ENCODE measurements around the genes LYZL2 and ZNF438.

- PRO-cap: no peak
Measured at GRCh38 chr10:29794811-29795154, 160.0 kb upstream of the SVIL start.

DNA sequence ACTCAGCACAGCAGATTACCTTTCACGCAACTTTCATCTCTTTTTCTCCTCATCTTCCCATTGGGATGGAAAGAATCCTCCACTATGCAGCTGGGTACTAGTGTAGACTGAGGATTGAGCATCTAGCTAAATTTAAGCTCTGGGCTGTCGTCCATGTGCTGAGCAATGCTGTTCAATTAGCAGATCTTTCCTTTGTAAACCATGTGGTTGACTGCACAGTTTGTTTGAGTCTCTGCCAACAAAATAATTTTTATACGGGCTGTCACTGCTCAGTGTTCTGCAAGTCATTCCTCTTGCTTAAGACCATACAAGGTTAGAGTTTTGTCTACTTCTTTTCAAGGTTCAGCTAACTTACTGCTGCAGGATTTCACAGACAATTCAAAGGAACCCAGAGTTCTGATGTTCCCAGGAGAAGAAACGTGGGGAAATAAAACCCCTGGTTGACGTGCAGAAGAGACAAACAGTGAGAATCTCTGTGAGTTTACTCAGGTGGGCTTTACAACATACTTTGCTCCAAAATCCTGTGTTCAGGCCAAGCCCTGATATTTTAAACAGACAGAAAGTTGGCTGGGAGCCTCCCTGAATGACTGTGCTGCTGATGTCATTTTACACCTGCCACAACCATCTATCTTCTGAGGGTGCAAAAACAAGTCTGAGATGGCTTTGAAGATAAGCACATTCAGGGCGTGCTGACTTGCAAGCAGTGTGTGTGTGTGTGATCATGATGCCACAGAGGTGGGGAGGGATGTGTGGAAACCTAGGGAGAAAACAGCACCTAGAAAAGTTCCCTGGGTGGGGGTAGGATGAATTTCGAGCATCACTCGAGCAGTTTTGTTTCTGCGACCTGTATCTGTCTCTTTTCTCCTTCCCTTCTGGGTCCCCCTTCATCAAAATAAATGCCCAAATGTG is 177.2 kb upstream of the SVIL start:
- PRO-cap: no peak

GRCh38 chr10:29838942-29839326 is 204.2 kb upstream of the SVIL start:
- PRO-cap: no peak

DNA sequence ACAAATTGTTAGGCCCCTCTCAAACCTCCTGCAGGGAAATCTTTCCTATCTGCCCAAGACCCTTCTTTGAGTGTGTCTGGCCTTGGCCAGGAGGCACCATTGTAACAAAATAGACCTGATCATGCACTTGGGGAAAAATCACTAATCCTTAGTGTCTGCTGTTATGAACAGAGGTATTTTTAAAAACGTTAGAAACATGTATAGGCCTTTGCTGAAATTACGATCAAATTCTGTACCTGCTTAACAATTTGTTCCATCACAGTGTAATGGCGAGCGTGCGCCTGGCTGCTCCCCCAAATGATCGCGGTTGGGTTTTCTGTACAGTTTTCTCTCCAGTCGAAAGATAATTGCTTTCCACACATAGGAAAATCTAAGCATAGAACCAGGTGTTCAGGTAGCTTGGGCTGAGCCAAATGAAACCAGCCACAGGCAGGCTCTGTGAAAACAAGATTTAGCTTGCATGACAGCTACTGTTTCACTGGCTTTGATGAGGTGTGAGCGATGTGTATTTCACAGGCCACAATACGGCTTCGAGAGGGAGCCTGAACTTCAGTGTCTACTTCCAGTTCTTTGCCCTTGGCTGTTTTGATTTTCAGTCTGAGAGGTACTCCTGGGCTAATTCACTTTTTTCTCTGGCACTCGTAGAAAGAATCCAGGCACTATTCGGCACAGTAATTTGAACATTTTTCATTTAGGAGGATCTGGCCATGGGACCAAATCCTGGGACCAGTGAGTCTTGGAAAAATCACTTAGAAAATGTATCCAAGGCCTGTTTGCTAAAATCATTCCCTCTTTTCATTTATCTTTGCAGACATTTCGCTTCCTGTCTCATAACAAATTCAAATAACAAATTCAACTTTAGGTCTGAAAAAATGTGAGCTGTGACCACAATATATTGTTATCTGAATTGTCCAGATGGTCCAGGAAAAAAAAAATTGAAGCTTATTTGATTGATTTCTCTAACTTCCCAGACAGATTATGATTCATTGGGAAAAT is 110.5 kb downstream of the JCAD start:
- PRO-cap: no peak

DNA sequence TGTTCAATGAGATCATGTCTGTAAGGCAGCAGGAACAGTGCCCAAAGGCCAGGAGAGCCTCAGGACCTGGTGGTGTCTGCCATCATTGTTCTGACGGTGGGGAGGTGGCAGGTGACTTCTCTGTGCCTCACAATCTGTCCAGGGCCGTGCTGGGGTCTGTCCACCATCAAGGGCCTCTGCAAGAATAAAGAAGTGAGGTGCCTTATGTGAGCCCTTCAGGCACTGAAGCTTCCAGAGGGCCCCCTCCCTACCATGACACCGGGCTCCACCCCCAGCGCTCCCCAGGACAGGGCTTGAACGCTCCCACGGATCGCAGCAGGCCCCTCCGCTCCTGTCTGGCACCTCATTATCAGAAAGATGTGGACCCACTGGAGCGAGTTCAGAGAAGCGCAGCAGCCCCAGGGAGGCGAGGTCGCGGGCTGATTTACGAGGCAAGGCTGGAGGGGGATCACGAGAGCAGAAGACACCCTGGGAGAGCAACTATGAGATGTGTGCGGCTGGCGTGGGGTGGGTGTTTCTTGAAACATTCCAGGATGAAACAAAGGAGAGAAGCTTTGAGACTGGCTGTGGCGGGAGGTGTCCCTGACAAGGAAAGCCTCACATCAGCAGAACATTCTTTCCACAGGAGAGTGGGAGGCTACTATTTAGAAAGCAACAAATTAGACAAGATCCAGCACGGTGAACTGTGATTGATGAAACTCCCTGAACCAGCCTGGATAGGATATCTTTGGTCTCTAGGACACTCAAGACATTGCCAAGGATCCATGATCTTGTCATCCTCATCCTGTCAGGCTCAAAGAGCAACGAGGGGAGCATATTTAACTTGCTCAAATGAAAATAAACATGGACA is 66.1 kb downstream of the JCAD start:
- PRO-cap: no peak

GRCh38 chr10:30041628-30042328 is 17.6 kb downstream of the JCAD start:
- PRO-cap: no peak

DNA sequence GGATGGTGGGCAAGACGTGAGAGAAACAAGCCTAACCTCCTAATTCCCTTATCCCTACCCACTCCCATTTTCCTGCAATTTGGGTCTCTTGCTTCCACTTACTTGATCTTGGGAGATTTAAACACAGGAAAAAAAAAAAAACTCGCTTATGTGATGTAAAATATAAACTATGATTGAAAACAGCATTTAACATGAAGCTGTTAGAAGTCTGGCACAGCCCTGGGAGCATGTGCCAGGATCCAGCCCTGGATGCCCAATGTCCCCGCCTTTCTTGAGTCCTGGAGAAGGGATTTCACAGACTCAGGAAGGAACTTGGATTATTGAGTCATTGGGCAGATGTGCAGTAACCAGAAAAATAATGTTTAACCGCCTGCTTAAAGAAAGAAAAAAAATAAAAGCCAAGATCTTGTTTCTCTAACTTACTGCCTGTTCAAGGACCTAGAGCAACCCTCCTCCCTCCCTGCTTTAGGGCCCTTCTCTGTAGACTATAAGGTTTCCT is 3.7 kb upstream of the JCAD start:
- PRO-cap: no peak

DNA sequence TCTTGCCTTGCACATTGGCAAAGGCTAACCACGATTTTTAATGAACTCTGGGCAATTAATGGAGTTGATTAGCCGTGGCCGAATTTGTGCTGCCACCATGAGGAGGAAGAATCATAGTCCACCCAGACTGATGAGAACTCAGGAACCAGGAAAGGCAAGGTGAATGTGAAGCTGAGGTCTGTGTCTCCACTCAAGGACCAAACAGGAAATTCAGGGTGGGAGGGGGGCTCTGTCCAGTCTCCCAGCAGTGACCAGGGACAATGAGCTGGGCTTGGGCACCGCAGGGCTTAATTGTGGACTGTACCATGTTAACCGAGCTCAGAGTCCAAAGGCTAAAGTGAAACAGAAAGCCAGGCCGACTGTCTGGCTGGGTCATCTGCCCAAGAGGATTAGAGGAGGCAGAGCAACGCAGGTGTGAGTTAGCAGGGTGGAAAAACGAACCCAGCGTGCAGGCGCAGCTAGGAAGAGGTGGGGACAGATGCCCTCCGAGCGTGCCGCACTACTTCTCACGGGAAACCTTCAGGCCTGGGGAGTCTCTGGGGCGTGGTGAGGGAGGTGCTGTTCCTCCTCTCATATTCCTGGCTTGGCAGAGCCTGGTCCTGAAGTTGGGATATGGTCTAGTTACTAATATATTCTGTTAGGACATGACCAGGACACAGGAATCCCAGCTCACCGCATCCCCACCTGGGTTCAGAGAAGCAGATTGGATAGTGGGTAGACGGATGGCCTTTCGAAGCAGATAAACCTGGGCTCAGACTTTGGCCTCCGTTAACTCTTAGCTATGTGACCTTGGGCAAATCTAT is 127.2 kb upstream of the JCAD start:
- PRO-cap: no peak

DNA sequence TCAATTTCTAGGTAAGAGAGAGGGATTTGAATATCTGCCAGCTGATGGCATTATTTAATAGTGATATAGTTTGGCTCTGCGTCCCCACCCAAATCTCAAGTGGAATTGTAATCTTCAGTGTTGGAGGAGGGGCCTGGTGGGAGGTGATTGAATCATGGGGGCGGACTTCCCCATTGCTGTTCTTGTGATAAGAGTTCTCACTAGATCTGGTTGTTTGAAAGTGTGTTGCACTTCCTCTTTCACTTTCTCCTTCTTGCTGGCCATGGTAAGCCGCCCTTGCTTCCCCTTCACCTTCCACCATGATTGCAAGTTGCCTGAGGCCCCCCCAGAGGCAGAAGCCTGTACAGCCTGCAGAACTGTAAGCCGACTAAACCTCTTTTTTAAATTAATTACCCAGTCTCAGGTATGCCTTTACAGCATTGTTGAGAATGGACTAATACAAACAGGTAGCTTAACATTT is 101.4 kb downstream of the MTPAP start:
- PRO-cap: no peak

DNA sequence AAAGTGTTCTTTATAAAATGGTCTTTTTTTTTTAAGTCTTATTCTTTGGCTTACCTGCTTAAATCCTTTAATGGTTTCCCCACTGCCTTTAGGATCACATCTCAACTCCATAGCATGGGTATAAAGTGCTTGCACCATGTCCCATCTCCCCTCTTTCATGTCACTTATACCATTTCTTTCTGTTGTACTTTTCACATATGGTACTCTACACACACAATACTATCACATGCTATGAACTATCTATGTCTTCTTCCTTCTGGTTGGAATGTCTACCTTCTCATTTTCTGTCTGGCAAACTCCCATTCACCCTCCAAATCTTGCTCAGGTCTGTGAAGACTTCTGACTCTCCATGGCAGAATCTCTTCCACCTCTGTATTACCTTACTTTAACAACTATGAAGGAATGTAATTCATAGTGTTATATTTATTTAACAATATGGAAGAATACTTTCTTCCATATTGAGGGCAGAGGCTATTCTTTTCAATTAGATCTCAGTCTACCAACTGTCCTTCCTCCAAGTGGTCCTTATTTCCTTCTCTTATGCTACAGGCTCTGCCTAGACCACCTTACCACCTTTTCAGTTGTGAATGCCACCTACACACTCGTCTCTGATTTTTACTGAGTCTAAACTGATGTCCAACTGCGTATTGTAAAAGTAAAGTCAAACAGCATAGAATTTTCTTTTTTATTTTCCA is 4.9 kb downstream of the MTPAP start:
- PRO-cap: no peak

DNA sequence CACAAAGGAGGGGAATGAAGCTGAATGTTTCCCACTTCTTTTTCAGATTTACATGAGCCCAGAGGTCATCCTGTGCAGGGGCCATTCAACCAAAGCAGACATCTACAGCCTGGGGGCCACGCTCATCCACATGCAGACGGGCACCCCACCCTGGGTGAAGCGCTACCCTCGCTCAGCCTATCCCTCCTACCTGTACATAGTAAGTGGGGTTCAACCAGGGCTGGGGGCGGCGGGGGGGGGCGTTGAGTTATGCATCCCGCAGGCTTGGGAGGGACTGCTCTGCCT is 24.0 kb downstream of the MAP3K8 start:
- PRO-cap: no peak

DNA sequence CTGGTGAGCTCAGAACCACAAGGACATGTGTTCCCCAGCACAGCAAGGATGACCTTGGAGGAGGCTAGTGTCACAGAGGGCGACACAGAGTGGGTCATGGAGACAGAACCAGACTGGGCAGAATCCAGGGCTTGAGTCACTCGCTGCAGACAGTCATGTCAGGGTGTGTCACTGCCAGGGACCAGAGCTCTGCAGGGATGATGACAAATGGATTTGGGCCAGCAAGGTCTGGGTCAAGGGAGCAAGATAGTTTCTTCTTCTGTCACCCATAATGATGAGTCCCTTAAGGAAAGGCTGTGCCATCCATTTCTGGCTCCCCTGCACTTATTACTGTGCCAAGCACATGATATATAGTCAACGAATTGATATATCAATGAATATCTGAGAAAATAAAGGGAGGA is 60.3 kb downstream of the MAP3K8 start:
- PRO-cap: no peak

GRCh38 chr10:30611824-30612374 is 17.7 kb downstream of the LYZL2 start:
- PRO-cap: no peak

DNA sequence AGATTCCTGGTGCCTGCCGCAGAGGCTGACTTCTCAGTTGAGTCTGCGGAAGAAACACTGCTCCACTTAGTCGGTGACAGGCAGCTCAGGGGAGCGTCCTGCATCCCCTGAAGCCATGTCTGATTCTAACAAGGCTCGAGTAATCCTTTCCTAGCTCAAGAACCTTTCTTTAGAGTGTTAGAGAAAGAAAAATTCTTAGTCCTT is at the start of gene LYZL2:
TSS of gene LYZL2 (minus strand) at position 152 of the 204 bp plus-strand sequence.
- PRO-cap: no peak

- PRO-cap: no peak
Measured at GRCh38 chr10:30700255-30700822, 70.8 kb upstream of the LYZL2 start.

GRCh38 chr10:30701085-30702140 is 71.9 kb upstream of the LYZL2 start:
- PRO-cap: no peak

- PRO-cap: no peak
Measured at GRCh38 chr10:30705664-30706372, 76.3 kb upstream of the LYZL2 start.

DNA sequence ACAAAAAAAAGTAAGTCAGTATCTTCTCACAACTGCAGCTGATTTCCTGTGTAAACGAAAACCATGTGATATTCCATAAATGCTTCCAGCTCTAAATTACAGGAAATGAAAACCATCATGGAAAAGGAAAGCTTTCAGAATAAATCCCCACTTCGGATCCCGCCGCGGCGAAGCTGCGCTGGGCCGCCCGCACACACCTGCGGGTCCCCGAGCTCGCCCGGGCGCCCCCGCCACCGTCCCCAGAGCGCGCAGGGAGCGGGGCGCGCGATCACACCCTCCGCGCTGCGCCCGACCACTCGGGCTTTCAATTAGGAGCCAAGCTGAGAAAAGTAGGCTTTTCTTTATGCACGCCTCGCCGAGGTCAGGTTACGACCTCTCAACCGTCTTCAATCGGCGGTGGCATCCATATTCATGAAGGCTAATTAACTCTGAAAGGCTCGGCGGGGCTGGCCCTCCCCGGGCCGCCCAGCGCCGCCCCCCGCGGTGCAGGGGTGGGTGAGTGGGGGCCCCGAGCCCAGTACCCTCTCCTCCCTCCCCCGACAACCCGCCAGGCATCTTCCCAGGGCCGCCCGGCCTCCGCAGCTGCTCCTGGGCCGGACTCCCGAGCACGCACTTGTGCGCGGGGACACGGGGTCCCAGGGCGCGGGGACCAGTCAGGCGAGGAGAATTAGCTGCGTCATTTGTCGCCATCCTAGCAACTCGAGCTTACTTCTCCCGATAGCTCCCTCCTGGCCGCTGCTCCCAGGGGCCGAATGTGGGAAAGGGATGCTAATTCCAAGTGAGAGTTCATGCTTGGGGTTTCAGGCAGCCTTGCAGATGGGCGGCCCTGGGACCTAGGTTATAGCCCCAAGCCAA is 155.4 kb upstream of the LYZL2 start:
- PRO-cap: bidirectional peak, plus-strand start at position 242 of the sequence, minus-strand start at position 305 of the sequence; bidirectional peak, plus-strand start at position 777 of the sequence, minus-strand start at position 611 of the sequence

- PRO-cap: no peak
Measured at GRCh38 chr10:30973611-30974175, 58.0 kb downstream of the ZNF438 start.

DNA sequence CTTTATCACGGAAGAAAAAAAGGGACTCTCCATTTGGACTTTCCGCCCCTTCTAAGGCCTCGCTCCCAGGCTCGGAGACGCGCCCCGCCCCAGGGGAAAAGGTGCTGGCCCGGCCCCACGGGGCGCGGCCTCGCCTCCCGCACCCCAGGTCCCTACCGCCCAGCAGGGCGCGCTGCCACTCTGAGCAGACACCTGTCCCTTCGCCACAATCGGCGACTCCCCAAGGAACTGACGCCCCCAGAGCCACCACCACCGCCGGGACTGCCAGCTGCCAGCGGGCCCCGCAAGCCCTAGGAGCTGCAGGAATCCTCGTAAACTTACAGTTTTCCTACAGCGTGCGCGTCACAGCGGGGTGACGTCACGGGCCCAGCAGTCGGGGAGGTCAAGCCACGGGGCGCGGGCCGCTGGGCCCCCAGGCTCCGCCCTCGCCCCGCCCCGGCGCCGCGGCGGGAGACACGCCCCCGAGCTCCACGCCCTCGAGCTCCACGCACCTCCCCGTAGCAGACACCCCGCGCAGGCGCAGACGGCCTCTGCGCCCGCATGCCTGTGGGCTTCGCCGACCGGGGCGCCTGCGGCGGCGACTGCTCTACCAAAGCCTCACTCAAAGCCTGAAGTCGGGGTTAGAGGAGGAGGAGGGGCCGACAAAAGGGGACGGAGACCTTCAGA is at the start of gene ZNF438:
TSS of gene ZNF438 (minus strand) at position 354 of the 666 bp plus-strand sequence.
- PRO-cap: bidirectional peak, plus-strand start at position 175 of the sequence, minus-strand start at position 182 of the sequence; bidirectional peak, plus-strand start at position 206 of the sequence, minus-strand start at position 266 of the sequence